M059J (cell line): ENCODE data around the genes AQP7B and ZNF892.

GRCh38 chr2:87525291-87526128, 222.4 kb upstream of the PLGLB2 start:
- RAMPAGE, long total RNA, result no peak

DNA sequence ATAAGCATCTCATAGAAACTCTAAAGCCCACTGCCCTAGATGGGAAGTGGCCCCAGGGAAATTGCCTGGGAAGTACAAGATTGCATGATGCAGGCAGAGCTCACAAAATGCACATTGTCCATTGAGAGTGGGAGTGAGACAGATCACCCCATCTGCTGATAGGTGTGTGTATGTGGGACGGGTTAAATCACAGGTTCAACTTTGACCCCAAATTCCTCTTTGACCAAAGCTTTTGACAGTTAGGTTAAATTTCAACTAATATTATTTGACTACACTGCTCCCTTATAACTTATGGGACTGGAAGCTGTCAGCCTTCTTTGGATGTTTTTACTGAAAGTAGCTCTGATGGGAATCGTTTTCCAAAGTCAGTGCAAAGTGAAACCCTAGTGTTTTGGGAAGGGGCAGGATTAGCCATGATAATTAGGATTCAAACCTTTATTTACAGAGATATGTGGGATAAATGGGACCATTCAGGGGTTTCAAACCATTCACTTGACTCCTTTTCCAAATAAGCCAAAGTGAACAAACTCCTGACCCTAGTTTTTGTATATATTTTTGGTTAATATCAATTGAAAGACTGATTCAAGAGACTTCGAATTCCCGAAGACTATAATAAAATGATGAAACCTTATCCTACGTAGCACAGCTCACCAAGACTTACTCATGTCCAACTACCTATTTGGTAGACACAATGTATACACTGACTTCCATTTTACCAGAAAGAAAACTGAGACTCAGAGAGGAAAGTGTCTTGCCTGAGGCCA, 11.5 kb upstream of the FABP1 start:
- RAMPAGE, long total RNA, result no peak

GRCh38 chr2:88175104-88175660, 5.0 kb downstream of the THNSL2 start:
- RAMPAGE, long total RNA, result no peak

- RAMPAGE, long total RNA, result no peak
These were observed 47.9 kb downstream of the EIF2AK3 start for GRCh38 chr2:88579419-88579691.

DNA sequence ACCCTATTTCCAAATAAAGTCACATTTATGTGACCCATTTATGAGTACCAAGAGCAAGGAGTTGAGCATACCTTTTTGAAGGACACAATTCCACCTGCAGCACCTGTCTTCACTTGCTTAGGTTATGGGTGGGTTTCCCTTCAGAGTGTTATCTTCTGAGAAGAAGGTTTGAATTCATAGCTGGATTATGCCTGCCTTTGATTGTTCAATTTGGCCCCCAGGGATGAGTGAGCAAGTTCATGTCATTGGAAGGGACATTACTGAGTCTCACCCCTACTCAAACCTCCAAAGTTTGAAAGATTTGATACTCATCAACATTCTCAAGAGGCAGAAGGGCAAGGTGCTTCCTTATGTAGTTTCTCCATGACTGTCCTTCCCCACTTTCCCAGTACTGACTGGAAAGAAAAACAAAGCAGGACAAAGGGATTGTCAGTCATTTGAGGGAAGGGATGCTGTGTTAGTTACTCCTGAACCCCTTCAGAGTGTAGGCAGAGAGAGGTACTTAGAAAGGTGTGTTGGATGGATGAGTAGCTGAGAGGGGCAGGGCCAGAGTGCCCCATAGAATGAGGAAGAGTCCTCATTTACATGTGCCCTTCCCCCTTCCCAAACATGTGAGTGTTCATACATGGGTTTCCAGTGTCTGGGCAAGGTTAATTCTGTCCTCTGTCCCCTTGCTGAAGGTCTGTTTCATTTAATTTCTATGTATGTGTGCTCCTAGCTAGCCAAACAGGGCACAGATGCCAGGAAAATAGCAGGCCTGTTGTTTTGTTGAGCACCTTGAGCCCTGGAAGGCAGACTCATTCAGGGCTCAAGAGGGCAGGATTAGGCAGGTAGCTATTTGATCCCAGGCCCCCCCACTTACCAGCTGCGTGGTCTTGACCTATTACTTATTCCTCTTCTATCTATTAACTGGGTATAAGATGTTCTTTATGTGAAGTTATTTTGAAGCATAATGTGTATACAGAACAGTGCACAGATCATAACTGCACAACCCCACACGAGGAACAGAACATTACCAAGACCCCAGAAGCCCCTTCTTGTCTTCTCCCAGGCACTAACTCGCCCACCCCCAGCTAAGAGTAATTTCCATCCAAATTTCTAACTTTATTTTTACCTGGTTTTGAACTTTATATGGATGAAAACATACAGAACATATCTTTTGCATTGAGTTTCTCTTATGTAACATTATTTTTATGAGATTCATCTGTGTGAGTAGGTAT, 164.0 kb downstream of the RPIA start:
- RAMPAGE, long total RNA, result no peak

DNA sequence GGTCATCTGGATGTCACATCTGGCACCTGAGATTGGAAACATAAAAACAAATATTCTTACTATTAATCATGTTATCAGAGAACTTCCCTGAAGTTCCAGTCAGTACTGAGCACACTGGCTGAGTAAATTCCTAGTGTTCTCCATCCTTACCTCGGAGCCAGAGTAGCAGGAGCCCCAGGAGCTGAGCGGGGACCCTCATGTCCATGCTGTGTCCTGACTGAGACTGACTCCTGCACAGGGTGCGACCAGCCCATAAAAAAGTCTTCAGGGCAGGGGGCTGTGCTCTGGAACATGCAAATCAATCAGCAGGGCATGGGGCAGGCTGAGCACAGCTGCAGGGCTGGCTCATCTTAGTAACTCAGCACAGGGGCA, 628.4 kb downstream of the RPIA start:
- RAMPAGE, long total RNA, result no peak

DNA sequence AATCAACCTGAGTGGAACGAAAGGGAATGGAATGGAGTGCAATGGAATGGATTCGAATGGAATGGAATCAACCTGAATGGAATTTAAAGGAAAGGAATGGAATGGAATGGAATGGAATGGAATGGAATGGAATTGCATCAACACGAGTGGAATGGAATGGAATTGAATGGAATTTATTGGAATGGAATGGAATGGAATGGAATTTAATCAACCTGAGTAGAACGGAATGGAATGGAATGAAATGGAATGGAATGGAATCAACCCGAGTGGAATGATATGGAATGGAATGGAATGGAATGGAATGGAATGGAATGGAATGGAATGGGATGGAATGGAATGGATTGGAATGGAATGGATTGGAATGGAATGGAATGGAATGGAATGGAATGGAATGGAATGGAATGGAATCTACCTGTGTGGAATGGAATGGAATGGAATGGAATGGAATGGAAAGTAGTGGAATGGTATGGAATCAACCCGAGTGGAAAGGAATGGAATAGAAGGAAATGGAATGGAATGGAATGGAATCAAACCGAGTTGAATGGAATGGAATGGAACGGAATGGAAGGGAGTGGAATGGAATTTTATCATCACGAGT, 1147.0 kb downstream of the RPIA start:
- RAMPAGE, long total RNA, result no peak

- RAMPAGE, long total RNA, result no peak
These were observed 367.8 kb upstream of the AQP7B start for GRCh38 chr2:94218907-94220119.

- RAMPAGE, long total RNA, result no peak
These were observed at the start of gene AQP7B for GRCh38 chr2:94586855-94587547. Gene AQP7B (plus strand): TSS chr2:94587311.

GRCh38 chr2:94985442-94985888, 40.0 kb upstream of the MAL start:
- RAMPAGE, long total RNA, result no peak

DNA sequence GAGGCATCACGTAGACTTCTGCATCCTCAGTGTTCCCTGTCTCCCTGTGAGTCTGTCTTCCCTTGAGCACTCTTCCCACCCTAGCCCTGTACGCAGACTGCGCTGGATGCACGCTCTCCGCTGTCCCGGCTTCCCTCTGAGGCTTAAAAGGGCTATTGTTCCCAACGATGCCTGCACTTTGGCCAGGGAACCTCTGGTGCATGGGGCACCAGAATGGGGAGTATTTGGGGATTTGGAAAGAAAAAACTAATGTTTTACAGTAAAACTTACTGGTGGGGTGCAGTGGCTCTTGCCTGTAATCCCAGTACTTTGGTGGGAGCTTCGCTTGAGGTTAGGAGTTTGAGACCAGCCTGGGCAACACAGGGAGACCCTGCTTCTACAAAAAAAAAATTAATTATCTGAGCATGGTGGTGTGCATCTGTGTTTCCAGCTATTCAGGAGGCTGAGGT, 35.3 kb downstream of the MAL start:
- RAMPAGE, long total RNA, result no peak

DNA sequence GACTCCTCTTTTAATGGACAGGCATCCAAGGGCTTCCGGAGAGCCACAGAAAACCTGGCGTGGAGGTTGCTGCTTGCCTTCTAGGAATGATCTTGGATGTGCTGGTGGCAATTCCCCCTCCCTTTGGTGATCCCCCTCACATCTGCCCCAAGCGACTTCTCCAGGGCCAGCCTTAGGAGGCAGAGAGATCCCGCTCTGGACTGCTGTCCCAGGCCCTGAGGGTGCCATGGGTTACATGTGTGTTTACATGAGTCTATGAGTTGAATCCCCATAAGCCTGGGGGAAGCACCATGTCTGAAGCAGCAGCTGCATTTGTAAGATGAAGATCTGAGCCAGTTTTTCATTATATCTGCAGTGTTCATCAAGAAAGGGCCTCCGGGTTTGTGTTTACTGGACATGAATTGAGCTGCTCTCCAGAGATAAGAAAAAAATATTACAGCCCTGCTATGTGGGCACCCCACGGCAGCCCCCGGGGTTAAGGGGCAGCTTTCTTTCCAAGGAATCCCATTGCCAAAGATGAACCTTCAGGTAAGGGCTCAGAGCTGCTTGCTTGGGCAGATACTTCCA, 46.1 kb downstream of the MRPS5 start:
- RAMPAGE, long total RNA, result no peak

- RAMPAGE, long total RNA, result no peak
These were observed 6.6 kb downstream of the MRPS5 start for GRCh38 chr2:95114934-95115421.

GRCh38 chr2:95117664-95118129, 3.9 kb downstream of the MRPS5 start:
- RAMPAGE, long total RNA, result no peak

GRCh38 chr2:95206904-95208301, at the start of gene ZNF892:
Gene ZNF892 (plus strand): TSS chr2:95207521.
- RAMPAGE, long total RNA, result no peak

- RAMPAGE, long total RNA, result no peak
These were observed 74.0 kb downstream of the TRIM43 start for GRCh38 chr2:95665619-95666375.

- RAMPAGE, long total RNA, result no peak
These were observed 177.0 kb downstream of the ANKRD36C start for GRCh38 chr2:95814102-95815505.

GRCh38 chr2:95882228-95882722, 109.3 kb downstream of the ANKRD36C start:
- RAMPAGE, long total RNA, result no peak

DNA sequence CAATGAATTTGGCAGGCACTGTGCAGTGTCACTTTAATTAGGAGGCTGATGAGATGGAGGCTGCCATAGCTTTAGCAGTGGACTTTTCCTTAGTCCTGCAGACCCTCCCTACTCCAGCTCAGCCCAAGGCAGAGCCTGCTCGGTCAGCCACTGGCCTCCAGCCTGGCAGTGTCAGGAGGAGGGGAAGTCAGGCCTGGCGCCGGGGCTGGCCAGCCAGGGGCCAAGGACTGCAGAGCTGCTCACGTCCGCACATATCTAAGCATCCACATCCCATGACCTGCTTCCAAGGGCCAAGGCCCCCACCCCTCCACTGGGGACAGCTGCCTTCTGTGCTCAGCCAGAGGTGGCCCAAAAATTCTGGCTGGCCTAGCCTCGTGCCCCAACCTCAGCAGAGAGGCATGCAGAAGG, 33.2 kb downstream of the ADRA2B start:
- RAMPAGE, long total RNA, result no peak

- RAMPAGE, long total RNA, result no peak
These were observed 3.5 kb downstream of the ADRA2B start for GRCh38 chr2:96112847-96113309.